A375 (cell line): ENCODE measurements around a stretch of chr22.

- RAMPAGE, long total RNA = no peak
Observed at GRCh38 chr22:42868757-42869388, 11.8 kb upstream of the ARFGAP3 start.

- RAMPAGE, long total RNA = no peak
Observed at GRCh38 chr22:42890880-42891330, 33.8 kb upstream of the ARFGAP3 start.

DNA sequence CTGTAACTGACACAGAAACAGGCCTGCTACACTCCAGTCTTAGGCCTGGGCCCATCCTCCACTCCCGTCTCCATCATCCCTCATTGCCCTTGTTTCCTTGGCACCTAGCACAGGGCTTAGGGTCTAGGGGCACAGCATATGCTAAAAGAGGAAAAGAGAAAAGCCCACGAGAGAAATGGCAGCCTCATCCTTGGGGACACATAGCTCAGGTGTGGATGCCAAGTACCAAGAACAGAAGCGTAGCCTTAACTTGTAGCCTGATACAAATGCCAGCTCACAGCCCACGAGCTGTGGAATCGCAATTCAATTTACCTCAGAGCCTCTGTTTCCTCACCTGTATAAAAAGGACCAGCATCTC is 41.3 kb downstream of the PACSIN2 start:
- RAMPAGE, long total RNA = no peak

- RAMPAGE, long total RNA = no peak
Observed at GRCh38 chr22:42975408-42976281, 39.3 kb downstream of the PACSIN2 start.

GRCh38 chr22:42990082-42990446 is 24.9 kb downstream of the PACSIN2 start:
- RAMPAGE, long total RNA = no peak

DNA sequence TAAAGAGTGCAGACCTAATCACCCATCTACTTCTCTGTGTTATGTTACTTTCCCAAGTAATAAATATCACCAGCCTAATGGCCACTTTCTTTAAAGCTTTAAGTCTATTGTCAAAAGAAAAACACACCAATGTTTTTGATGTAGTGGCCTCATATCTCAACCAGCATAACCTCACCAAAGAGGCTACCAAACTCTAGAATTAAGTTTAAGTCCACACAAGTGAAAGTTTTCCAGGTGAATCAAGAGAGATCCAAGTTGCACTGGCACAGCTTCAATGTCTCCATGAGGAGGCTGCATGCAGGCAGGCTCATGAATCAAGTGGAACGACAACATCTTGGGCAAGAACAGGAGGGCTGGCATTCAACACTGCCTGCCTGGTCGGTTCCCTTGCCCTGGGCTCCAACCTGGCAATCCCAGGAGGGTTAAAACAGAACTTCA is 1.7 kb downstream of the PACSIN2 start:
- RAMPAGE, long total RNA = no peak

DNA sequence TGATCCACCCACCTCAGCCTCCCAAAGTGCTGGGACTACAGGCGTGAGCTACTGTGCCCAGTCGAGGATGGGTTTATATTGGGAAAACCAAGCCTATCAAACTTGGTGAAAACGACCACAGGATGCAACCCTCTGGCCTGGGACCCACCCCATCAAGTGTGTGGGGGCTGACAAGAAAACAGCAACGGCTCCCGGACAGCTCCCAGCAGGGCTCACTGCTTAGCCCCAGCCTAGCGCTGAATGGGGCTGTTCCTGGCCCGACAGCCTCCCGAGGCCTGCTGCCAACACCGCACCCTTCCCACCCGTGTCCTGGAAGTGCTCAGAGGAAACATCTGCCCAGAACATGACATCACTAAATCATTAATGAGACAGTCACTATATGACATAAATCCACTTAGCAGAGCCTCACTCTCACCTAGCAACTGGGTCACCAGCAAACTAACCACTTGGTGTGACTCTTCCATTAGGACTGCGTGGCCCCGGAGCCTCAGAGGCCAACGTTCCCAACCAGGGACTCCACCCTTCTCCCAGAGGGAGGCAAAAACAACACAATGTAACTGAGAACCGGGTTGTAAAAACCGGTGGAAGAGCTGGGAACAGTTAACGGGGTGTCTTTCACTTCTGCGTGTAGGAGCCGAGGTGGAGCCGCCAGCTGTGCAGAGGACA is 21.3 kb upstream of the PACSIN2 start:
- RAMPAGE, long total RNA = no peak

DNA sequence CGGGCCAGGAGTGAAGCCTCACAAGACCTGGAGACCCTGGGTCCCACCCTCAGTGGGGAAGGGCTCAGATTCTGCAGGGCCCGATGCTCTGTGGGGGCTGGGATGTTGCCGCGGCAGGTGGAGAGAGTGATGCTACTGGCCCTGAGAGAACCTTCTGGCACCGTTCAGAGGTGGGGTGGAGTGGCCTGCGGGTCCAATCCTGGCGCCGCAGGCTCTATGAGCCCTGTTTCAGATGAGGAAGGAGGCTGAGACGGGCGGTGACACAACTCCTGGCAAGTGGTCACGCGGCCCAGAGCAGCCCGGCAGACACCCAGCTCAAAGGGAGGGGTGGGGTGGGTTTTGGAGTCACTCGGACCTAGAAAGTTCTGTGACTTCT is 3.4 kb downstream of the TSPO start:
- RAMPAGE, long total RNA = no peak

DNA sequence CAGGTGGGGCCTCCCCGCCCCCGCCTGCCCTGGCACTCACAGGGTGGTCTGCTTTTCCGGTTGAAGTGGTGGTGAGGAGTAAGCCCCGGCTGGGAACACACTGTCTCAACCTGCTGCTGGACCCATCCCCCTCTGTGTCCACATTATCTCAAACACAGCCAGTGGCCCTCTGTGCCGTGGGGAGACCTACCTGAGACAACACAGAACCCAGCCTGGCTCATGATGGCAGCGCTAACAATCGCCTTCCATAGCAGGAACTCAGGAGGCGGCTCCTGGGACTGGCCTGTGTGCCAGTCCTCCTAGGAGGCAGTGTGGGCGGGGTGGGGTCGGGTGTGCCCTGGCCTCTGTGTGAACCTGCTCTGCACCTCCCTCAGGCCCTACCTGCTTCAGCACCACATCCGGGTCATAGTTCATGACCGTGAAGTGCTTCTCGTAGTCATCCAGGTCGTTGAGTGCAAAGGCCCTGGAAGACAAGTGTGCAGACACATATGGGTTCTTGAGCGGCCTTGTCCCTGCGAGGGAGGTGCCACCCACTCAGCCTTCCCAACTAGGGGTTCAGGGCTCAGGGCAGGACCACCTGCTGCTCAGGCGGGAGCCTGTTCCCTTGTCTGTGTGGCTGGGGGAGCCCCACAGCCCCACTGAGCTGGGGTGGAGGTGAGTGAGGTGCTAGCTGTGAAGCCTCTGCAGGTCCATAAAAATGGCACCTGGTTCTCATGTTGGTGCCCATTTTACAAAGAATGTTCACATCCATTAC is 15.3 kb downstream of the TTLL12 start:
- RAMPAGE, long total RNA = no peak

DNA sequence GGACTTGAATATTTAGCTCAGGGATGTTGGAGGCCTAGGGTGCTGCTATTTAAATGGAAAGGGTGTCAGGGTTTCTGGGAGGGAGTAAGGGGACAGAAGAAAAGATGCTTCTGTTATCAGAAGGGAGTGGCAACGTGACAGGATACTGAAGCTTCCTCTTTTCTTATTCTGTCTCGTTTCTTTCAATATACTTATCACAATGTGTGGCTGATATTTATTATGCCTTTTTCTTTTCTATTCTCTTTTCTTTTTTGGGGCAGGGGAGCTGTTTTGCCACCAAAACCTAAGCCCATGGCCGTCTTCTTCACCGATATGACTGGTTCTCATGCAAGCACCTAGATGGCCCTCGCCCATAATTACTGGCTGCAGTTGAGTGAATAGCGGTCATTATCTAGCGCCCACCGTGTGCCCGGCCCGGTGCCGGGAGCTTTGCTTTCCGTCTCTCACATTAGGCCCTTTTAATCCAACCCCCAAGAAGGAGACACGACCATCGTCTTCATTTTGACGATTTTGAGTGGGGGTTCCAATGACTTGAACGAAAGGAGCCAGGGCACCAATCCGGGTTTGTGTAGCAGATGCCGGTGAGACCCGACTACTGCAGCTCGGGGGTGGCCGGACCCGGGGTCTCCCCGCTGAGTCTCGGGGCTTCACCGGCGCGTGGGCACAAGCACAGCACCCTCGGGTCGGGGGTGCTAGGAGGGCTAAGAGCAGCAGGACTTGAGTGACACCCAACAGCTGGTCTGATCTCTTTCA is 622 bp upstream of the SAMM50 start:
- RAMPAGE, long total RNA = no peak

DNA sequence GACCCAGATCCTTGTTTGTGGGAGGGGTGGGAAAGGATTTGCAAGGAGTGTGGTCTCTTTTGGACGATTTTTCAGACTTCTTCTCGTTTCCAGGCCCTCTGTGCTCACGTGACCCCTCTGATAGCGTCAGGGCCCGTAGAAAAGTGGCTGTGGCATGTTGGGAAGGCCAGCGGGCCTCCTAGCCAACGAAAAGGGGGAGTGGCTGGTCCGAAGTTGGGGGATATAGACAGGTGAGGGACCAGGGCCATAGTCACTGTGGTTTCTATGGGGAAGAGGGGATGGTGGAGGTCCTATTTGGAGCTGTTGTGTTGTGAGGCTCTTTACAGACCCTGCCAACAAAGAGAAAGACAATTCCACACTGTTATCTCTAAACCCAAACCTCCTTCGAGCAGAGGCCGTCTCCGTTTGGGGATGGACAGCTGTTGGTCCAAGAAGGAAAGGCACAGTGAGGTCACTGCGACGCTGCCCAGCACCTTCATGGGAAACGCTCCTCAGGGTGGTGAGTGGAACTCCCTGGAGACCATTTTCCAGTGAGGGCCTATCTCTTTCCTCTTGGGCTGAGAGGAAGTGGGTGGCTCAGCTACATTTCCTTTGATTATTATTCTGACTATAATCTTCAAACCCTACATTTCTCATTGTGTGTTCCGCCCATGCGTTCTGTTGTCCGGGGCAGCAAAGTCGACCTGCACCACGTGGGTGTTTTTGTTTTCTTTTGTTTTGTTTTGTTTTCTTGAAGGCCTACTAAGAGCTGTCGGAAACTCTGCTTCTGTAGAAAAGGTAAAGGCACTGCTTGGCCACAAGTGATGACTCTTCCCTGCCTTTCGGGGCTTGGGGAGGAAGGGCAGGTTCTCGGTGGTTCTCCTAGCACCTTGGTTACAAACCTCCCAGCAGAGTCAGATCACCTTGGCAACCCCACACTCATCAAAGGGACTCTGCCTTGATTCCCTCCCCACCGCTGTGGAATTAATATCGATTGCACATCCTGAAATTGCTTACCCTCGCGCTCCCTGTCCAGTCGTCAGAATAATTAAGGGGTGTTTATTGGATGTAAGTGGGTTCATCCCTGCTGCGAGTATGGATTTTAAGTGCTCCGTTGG is 7.0 kb downstream of the PARVB start:
- RAMPAGE, long total RNA = no peak

DNA sequence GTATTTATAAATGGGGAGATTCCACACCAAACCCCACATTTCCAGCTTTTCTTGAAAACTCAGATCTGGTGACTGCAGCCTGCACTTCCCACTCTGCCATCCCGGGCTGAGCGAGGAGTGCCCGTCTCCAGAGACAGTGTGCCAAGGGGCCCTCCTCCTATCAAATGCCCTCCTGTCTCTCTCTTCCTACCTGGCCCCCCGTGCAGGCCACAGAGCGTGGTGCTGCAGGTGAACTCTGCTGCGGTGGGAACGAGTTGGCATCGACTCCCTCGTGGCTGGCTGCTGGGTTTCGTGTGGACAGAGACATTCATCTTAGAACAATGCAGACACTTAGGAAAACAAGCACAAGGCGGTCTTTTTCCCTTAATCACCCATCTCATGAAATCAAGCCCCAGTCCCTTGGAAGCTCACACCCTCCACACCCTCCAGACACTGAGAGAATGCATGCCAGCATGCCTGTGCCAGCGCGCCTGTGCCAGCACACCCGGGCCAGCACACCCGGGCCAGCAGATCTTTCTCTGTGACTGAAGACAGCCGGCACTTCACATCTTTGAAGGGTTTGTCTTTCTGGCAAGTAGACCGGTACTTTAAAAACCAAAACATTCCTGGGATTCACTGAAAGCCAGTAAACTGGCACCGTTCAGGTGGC is 65.0 kb downstream of the PARVB start:
- RAMPAGE, long total RNA = no peak

- RAMPAGE, long total RNA = no peak
Observed at GRCh38 chr22:44172287-44172708, 8.4 kb upstream of the PARVG start.

DNA sequence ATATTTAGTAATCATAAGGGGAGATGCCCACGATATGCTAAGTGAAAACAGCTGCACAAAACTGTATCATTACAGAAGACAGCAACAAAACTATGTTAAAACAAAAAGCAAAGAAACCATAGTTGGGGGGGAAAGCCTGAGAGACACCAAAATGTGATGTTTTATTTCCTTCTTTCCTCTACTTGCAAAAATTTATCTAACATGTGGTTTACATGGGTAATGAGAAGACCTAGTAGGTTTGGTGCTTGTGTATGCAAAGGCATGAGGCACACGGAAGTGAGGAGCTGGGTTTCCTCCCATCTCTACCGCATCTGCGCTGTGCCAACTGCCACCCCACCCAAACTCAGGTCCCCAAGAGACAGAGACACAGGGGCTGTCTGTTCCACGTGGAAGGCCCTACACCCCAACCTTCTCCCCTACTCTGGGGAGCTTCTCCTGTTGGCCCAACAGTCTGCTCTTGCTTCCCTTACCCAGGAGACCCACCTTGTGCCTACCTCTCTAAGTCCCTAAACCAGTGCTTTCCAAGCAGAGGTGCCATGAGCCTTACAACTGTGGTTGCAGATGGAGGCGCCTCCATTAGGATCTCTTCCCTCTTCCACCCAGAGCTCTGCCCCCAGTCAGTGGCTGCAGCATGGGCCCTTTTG is 4.8 kb downstream of the RTL6 start:
- RAMPAGE, long total RNA = no peak

DNA sequence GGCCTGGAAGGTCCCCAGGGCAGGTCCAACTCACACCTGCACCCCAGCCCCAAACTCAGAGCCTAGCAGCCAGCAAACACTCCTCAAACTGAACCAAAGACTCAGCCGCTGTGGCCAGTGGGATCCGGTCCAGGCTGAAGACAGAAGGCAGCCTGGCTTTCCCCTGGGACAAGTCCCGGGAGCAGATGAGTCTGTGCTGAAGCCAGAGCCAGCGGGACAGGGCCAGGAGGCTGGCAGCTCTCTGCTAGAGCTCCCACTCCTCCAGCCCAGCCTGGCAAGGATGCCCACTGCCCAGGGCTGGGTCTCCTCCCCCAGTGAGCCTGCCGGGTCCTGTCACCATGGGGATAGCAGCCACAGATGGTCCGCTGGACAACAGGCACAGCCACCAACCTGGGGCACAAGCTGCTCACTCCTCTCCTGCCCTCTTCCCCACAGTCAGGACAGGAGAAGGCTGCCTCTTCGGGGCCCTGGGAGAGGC is 42.8 kb upstream of the PRR5 start:
- RAMPAGE, long total RNA = no peak

DNA sequence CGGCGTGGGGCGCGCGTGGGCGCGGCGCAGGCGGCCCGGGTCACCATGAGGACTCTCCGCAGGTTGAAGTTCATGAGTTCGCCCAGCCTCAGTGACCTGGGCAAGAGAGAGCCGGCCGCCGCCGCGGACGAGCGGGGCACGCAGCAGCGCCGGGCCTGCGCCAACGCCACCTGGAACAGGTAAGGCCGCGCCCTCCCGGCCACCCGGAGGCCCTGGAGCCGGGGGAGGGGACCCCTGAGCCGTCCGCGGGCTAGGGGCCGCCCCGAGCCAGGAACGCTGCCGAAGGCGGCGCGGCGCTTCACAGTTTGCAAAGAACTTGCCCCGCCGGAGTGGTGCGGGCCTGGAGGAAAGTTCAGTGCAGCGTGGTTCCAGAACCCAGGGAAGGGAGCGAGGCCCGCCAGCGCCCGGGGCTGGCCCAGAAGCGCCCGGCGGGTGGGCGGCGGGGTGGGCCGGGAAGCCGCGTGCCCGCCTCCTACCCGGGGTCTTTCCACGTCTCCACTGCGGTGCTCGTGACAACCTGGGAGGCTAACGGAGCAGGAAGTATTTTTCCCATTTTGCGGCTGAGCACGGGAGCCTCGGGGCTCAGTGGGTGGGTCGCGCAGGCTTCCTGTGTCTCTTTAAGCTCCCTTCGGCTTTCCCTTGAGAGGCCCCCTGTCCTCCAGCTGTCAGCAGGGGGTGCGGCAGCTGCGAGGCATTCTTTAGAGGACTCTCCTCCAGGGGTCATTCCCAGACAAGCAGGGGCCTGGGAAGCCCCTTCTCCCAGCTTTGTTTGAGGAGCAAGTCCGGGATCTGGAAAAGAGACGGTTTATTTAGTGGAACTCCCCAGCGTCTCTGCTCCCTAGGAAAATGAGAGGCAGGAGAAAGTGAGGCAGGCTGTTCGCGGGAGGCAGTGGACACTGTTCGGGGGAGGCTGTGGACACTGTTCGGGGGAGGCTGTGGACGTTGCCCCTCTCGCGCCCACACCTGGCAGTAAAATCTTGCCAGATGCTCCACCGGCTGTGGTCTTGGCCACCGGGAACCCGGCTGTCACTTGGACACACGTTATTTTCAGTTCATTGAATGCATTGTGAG is 761 bp downstream of the PRR5 start:
- RAMPAGE, long total RNA = no peak

DNA sequence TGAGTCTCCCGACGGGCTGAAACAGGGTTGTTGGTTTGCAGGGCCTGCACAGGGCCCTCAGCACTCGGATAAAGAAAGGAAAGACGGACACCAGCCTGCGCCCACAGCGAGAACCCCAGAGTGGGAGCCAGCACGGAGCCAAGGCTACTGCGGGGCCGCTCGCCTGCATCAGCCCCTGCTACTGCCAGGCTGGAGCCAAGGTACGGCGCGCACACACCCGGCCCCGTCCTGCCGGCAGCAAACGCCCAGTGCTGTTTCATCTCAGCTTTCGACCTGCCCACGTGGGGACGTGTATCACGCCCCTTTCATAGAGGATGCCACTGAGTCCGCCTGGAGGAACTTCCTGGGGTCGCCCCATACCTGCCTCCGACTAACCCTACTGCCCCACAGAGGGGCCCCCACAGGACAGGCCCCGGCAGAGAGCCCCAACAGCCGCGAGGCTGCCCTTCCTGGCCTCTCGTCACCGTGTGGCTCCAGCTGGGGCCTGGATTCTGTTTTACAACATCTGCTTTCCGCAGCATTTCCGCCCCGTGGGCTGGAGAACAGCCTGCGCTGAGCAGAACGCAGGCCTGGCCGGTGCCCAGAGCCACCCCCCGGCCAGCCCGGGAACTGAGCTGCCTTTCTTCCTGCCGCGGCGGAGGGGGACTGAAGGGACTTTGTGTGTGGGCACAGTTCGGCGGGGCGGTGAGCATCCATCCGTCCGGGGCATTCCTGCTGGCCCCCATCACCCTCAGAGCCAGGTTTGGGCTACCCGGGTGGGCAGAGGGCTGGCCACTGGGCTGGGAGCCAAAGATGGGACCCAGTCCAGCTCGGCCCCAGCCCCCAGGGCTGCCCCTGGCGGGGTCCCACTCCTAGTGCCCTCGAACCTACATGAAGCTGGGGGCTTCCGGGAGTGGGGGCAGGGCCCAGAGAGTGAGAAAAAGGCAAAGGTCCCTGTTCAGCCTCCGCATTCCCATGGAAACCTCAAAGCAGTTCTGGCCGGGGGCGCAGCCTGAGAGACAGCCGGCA is 22.8 kb upstream of the ARHGAP8 start:
- RAMPAGE, long total RNA = no peak

DNA sequence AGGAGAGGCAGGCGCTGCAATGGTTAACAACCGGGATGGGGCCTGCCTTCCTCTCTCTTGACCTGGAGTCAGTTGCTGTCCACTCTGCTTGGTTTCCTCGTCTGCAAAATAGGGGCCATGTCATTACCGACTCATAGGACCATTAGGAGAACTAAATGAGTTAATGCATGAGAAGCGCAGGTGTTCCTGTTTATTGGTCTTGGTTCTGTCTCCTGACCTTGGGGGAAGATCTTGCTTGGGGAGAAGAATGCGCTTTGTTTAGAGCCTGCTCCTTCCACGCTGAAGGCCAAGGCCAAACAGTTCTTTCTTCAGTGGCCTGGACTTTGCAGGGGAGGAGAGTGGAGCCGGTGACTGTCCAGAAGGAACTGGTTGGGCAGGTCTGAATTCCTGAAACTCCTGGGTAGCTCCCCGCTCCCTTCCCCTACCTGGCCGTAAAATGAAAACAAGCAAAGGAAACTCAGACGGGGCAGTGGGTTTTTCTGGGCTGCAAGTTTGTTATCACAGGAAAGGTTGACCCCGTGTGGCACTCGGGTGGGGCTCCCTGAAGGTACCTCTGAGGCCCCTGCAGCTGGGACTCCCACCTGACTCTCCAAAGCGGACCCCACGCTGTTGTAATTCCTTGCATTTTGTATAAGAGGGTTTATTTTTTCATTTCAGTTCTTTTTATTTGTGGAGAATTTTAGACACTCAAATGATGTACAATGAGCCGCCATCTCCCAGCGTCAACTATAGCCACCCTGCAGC is 3.6 kb downstream of the ARHGAP8 start:
- RAMPAGE, long total RNA = no peak

DNA sequence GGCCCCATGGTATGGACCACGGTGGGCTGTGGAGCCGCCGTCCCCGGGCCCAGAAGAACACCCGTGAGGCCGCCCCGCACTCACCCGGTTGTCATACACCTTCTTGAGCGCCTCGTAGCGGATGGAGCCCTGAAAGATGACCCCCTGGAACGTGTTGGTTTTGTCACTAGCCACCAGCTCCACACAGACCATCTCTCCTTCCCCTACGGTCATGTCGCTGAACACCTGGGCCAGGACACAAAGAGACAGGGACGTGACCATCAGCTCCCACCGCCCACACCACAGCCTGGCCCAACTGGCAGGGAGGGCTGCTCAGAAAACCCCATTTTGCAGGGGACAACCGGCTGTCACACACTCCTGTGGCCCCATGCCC is 36.9 kb downstream of the KIAA0930 start:
- RAMPAGE, long total RNA = no peak

DNA sequence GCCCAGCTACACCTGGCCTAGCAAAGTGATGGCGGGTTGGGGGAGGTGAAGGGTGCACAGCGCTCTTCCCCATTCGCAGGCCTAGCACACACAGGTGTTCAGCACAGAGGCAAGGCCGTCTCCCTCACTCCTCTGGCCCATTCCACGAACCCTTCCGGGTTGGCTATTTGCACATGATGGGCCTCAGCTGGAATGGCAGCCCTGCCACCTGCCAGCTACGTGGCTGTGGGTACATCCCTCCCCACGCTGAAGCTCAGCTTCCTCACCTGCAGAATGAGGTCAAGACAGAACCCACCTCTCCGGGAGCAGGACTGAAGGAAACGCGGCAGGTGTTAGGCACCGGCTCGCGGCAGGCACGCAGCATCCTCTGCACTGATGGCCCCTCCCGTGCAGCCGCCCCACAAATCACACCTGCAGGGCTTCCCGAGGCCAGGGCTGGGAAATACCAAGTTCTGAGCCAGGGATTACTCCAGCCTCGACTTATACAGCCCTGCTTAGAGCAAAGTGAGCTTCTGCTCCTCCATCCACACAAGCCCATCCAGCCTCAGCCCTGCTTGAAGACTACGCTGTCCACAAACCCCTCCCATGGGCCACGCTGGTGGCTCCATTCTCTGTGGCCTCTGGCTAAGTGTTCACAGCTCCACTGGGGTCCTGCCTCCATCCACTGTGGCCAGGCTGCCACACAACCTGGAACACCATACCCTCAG is 4.6 kb downstream of the KIAA0930 start:
- RAMPAGE, long total RNA = no peak